Thoracic aorta endothelial cell (primary cell): ENCODE results near the genes SKIC8, CHRNB4 and CTSH.

DNA sequence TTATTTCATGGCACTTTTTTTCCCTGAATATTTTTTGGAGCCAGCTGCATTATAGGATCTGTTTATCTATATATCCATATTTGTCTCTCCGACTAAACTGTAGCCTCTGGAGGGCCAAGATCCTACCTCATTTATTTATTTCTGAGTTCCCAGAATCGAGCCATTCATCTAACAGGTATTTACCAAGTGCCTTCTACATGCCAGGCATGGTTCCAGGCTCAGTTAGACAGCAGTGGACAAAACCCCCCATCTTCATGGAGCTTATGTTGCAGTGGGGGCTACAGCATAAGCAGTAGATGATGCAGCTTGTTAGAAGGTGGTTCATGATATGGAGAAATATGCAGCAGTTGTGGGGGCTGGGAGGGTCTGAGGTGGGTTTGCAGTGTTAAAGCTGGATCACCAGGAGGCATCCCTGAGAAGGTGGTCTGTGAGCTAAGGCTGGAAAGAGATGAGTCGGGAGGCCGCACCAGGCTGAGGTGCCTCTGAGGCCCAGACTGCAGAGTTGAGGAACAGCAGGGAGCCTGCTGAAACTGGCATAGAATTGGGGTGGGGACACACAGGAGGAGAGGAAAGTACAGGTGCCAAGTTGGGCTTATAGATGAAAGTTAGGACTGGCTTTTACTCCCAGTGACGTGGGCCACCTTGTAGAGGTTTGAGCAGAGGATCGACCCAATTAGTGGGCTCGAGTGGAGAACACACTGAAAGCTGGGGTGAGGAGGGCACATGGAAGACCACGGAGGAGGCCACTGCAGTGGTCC is 4.4 kb downstream of the DNAJA4 start:
- CAGE, long polyA plus RNA = no peak

DNA sequence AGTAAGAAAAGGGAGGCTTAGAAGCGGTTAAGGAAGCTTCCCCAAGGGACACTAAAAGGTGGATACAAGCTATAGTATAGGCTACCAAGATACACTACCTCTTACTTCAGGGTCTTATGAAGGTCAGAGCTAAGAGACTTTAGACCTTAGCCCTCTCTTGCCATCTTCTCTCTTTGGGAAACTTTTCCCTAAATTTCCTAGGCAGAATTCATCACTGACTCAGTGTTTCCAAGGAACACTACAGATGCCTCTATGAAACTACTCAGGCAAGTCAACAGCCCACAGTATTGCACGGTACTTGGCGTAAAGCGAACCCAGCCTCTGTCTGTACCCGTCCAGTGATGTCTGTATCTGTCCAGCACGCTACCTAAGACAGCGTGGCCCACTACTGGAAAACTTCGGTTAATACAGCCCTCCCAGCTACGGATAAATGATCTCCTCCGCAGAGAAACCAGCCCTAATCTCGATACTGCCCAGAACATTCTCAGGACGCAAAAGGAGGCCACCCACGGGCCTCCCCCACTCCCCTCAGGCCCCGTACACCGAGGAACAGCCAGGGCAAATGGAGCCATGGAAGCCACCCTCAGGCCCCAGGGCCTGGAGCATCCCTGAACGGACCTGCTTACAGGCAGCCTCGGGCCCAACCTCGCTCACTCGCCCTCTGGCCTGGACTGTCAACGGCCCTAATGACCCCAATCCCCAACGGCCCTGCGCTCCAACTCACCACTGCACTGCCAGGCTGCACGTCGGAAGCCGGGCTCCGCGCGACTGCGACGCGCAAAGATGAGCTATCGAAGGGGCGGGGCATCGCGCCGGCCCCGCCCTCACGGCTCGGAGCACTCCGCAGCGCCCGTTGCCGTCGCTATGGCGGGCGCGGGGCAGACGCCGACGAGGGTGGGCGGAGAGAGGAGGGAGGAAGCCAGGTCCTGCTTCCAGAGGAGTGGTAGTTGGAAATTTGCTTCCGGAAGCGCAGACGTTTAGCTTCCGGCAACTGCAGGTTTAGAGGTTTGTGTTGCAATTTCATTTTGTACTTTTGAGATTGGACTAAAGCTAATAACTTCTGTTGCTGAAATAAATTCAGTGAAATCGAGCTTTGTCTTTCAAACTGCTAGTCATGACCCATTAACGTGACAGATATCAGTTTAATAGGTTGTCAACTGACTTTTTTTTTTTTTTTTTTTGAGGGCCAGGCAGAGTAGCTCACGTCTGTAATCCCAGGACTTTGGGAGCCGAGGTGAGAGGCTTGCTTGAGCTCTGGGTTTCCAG is at the start of gene SKIC8:
SKIC8 (minus strand) TSS at position 772 of the 1,266 bp plus-strand sequence.
- CAGE, long polyA plus RNA = no peak

DNA sequence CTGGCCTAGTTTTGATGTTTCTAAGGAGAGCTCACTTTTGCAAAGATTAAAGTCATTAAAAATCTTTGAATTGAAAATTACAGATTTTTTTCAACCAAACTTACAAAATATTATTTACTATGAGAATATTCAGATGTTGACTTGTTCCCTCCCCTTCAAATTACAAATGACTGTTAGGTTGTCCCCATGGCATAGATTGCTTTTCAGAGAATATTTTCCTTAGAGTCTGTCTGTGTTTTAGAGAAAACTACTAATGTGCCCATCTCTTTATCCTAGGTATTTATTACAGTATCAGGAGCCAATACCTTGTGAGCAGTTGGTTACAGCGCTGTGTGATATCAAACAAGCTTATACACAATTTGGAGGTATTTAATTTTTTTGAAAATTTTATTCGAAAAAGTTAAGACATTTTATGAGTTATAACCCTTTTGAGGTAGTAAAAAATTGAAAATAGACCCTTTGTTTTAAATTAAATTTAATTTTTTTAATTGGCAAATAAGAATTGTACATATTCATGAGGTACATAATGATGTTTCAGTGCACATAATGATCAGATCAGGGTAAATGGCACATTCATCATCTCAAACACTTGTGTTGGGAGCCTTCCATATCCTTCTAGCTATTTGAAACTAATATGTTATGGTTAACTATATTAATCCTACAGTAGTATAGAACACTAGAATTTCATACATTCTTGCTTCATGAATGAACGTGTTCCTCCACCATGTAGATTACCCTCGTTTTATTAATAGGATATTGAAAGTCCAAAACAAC is 4.5 kb downstream of the PSMA4 start:
- CAGE, long polyA plus RNA = no peak

GRCh38 chr15:78552711-78553317 is 12.5 kb upstream of the CHRNA5 start:
- CAGE, long polyA plus RNA = no peak

- CAGE, long polyA plus RNA = no peak
These were observed at the start of gene CHRNB4 for GRCh38 chr15:78640757-78641937. CHRNB4 (minus strand) TSS chr15:78641210.

DNA sequence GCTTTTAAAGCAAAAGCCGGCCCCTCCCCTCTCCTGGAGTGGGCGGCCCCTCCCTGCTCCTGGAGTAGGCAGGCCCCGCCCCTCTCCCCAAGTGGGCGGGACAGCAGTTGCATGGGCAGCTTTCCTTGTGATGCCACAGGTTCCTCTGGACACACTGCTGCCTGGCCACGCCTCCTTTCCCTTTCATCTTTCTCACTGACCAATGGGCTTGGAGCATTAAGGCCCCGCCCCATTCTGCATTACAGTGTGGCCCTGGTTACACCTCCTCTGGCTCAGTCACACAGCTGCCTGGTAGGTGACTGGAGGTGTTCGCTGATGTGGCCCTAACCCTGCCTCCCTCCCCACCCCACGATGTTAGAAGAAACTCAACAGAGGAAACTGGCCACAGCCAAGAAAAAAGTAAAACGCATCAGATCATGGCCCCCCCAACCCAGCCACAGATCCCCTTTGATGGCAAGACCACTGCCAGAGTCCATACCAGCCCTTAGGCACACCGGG is 84.4 kb downstream of the ADAMTS7 start:
- CAGE, long polyA plus RNA = no peak

DNA sequence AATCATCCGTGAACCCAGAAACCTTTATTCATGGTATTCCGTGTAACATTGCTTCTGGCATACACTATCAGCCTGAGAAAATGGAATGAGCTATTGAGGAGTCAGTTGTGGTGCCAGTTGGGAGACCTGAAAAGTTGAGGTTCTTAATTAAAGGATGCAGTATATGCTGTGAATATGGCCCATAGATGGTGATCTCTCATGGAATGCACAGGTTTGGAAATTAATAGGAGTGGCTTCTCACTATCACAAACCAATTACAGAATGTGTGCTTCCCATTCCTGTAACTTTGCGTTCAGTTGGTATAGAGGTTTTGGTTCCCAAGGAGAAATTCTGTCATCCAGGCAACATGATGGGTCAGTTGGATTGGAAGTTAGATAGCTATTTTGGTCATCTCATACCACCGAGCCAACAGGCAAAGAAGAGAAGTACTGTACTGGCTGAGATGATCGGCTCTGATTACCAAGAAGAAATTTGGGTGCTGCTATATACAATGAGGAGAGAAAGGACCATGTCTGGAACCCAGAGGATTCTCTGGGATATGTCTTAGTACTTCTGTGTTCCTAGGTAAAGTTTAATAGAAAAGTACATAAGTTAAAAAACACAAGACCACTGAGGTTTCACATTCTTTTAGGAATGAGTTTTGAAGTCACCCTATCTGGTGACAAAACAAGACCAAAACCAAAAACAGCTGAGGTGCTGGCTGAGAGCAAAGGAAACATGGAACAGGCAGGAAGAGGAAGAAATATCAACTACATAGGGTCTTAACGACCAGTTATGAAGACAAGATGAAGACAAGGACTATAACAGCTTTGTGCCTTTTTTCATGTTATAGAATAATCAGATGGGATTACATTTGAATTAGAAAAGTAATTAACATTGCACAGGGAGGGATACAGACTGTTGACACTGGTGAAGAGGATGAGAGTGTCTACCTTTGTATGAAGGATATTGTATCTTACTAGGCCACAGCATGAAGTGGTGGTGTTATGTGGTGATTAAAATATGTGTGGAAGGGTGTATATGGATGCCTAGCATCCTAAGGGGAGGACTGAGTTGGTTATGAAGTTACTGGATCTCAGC is 34.3 kb downstream of the MORF4L1 start:
- CAGE, long polyA plus RNA = no peak

DNA sequence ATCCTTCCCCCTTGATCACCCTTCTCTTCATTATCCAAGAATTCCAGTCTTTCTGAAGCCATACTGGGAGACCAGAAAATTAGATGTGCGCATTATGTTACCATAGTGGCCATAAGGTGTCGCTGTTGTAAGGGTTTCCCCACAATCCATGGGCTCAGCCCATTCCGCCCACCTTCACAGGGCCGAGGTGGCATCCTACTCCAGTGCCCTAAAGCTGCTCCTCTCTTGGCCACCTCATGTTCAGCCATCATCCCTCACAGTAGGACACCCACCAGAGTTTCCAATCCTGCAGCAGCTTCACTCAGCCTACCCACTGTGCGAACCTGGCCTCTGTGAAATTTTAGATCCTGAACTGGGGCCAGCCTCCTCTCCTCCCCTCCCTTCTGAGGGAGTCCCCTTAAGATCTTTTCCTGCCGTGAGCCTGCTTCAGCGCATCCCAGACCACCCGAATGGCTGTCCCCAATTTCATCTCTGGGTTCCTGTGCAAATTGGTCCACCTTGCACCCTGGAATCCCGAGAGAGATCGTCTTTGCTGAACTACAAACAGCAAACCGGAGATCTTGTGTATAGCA is 34.9 kb downstream of the CTSH start:
- CAGE, long polyA plus RNA = no peak

GRCh38 chr15:78944691-78945584 is at the start of gene CTSH:
CTSH (minus strand) TSS chr15:78945046.
- CAGE, long polyA plus RNA = no peak

GRCh38 chr15:78951431-78951797 is 6.6 kb upstream of the CTSH start:
- CAGE, long polyA plus RNA = no peak

DNA sequence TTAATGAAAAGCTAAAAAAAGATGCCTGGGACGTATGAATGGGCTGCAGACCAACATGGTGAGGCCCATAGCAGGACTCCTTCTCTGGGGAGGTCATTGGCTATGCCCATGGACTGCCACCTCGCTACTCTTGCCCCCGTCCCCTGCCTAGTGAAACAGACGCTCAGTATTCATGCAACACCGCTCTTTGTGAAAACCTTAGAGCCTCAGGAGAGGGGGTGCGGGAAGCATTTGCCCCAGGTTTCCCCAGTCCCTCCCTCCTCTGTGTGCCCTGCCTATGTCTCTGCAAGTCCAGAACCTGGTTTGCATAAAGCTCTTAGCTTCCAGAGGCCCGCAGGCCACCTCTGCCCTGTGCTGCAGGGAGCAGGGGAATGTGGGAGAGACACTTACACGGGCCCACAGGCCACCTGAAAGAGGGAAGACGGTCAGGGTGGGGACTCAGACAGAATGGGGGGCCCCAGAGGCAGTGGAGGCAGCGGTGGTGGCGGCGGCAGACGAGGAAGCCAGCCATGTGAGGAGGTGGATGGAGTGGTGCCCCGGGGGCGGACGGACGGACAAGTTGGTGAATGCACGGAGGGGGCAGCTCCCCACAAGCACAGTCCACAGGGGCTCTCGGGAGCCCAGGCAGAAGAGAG is 33.8 kb upstream of the CTSH start:
- CAGE, long polyA plus RNA = no peak

- CAGE, long polyA plus RNA = no peak
These were observed 34.8 kb upstream of the CTSH start for GRCh38 chr15:78979614-78980172.

DNA sequence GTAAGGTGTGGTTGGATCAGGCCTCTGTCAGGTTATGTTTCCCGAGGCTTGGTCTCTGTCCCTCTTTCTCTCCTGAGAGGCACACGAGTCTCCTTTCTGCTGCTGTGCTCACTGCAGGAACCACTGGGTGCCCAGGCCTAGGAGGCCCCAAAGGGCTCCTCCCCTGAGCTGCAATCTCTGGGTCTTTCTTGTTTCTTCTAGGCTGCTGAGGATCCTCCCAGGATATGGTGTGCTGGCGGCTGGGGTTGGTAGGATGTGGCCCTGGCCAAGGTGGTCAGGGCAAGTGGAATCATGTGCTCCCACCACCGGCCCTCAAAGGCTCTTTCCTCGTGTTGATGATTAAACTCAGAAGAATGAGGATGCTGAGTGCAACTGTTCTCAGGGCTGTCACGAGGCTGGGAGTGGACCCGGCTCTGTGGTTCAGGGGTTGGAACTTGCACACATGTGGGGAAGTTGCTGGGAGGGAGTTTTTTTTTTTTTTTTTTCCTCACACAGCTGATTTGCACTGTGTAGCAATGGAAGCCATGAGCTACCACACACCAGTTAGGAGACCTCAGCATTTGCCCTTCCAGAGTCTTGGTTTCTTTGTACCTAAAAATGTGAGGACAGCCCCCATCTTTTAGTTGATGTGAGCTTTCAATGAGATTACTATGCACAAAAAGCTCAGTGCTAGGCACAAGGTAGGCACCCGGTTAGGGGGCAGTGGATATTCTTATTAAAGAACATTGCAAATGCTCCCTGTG is 43.7 kb upstream of the CTSH start:
- CAGE, long polyA plus RNA = no peak

- CAGE, long polyA plus RNA = no peak
These were observed 59.5 kb upstream of the CTSH start for GRCh38 chr15:79004294-79004860.

DNA sequence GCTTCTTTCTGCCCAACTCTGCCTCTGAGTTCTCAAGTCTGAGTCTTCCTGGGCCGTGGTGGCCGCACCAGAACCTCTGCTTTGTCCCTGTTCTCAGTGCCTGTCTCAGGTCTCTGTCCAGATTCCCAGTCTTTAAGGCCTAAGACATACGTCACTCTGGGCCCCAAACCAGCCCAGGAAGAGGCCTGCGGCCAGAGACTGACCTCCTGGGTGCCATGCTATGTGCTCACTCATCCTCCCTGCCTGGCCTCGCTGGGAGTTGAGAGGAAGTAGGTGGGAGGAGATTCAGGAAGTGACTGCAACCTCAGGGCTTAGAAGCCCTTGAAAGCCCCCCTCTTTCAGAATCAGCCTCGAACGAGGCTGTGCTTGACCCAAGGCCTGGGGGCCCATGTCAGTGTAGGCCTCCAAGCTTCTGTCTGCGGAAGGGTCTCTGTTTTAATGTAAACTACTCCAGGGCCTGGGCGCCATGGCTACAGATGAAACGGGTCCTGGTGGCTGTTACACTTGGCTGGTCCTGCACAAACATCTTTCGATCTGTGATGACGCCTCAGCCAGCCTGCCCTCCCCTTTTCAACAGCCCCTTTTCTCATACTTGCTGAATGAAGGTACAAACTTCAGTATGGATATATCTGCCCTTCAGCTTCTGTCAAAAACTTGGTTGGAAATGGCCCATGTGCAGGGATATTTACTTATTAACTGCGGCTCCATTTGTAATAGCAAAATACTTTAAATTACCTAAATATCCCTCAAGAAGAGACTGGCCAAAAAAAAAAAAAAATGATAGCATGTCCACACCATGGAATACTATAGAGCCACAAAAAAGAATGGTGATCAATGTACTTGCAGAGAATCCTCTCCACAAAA is 11.7 kb downstream of the RASGRF1 start:
- CAGE, long polyA plus RNA = no peak

DNA sequence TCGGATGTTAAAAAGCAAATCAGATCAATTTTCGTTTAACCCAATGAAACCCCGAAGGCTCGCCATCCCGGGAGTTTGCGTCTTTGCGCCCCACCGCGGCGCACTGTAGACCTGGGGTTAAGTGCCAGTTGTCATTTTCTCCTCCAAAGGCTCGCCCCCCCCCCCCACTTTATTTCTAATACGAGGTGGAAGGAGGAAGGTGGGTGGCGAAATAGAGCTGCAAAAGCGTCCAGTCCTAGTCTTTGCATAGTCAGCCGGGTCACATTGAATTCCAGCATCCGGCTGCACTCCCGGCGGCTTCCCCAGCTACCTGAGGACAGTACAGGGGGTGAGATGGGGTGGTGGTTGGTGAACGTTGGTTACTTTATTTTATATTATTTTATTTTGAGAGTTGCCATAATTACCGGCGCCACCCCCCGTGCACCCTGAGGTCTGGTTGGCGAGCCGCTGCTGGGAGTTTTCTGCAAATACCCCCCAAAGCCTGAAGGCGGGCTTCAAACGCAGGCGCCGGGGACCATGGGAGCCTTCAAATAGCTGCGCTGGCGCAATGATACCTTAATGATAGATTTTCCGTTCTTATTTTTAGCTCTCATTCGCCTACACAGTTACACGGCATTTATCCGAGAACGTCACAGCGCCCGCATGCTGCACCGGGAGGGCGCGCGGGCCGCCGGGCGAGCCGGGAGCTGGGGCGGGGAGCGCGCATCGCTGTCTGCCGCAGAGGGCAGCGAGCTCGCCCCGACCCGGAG is 605 bp upstream of the RASGRF1 start:
- CAGE, long polyA plus RNA = no peak

DNA sequence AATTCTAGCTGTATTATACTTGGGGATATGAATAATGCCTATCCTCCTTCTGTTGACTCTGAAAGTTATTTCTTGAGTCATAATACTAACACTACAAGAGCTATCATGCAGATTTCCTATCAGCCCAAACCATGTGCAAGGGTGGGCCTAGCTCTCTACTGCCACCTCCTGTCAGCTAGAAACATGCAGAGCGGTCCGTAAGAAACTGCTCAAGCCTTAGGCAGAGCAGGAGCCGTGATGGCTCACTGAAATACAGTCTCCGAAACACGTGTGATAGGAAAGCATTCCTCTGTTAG is 43.3 kb downstream of the MTHFS start:
- CAGE, long polyA plus RNA = no peak

GRCh38 chr15:80159621-80160388 is 7.0 kb downstream of the FAH start:
- CAGE, long polyA plus RNA = no peak

DNA sequence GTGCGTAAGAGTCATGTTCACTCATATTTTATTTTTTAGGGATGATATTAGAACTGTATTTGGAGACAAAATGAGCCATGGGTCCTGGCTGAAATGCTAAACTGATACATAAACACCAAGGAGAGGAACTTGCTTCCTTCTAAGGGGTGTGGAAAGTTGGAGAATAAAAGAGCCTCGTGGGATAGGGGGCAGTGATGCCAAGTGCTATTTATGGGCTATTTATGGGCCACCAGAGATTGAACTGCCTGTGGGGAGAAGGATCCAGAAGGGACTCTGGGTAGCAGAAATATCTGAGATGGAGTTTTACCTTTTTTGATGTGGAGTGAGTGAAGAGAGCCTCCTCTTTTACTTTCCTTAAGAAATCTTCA is 1.8 kb upstream of the ARNT2 start:
- CAGE, long polyA plus RNA = no peak

DNA sequence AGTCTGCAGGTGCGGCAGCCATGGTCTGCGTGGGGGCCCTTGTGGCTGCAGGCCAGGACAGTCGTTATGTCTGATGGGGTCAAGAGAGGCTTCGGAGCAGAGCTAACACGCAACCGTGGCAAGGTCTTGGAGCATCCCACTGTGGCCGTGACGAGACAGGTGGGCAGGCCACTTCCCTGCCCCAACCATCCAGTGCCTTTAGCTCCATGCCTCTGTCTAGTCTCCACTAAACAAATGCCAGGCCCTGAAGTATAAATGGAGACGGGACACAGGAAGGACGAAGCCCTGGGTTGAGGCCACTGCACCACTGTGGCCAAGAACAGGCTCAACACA is 112.0 kb upstream of the ABHD17C start:
- CAGE, long polyA plus RNA = no peak